Trachea (tissue), 1 donor: ENCODE results near the gene CITED4.

GRCh38 chr1:40861979-40862852, at the start of gene CITED4:
CITED4 (minus strand) TSS chr1:40862363.
- PRO-cap: bidirectional peak, plus-strand start at chr1:40862571, minus-strand start at chr1:40862363

GRCh38 chr1:40868101-40868828, 6.1 kb upstream of the CITED4 start:
- PRO-cap: no peak

GRCh38 chr1:40872297-40872723, 10.1 kb upstream of the CITED4 start:
- PRO-cap: no peak

DNA sequence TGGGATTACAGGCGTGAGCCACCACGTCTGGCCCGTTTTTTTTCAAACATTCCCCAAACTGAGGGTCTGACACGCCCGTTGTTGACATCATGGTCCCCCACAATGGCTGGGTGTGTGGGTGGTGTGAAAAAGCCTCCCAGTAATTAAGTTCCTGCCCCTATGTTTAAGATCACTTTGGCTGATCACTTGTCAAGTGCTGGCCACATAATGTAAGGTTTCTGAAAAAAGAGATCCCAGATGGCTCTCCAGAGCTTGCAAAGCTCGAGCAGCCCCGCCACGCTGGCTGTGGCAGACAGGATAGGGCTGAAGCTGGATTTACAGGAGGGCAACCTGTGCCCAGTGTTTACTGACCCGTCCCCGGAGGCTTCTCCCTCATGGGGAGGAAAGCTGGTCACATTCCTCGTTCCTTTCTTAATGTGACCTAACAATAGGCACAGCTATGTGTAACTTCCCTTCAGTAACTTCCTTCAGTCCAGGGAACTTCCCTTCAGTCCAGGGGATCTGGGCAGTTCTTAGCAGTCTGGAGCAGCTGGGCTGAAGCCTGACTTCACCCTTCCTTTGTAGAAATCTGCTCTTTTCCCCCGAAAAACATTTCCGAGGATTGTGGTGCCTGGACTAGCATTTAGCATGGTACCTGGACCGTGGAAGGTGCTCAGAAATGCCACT, 7.8 kb downstream of the SLFNL1 start:
- PRO-cap: bidirectional peak, plus-strand start at position 508 of the sequence, minus-strand start at position 370 of the sequence

DNA sequence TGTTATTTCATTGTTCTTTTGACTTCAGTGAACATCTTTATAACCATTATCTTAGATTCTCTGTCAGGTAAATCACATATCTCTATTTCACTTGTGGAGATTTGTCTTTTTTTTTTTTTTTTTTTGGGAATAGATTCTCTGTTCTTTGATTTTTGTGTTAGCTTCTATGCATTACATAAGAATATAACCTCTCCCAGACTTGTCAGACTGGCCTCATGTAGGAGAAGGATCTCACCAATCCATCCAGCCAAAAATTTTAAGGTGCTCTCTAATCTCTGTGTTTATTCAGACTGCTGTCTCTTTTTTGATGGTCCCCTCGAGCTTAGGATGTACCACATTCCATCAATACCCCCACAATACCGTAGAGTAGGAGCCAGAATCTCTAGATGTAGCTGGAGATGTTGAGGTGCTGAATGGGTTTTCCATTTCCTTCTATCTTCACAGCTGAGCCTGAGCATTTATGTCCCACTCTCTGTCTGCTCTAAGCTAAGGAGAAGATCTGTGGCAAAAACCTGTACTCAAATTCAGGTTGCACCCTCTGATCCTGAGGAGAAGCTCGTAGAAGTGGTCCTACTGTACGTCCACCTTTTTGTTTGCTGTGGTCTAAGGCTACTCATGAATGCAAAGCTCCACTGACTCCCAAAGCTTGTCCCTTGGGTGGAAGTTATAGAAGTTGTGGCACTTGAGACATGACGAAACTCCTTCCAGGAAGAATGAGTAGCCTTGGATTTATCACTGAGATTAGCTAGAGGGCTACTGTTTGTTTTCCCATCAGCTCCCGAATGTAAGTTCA, 73.4 kb downstream of the SCMH1 start:
- PRO-cap: no peak

DNA sequence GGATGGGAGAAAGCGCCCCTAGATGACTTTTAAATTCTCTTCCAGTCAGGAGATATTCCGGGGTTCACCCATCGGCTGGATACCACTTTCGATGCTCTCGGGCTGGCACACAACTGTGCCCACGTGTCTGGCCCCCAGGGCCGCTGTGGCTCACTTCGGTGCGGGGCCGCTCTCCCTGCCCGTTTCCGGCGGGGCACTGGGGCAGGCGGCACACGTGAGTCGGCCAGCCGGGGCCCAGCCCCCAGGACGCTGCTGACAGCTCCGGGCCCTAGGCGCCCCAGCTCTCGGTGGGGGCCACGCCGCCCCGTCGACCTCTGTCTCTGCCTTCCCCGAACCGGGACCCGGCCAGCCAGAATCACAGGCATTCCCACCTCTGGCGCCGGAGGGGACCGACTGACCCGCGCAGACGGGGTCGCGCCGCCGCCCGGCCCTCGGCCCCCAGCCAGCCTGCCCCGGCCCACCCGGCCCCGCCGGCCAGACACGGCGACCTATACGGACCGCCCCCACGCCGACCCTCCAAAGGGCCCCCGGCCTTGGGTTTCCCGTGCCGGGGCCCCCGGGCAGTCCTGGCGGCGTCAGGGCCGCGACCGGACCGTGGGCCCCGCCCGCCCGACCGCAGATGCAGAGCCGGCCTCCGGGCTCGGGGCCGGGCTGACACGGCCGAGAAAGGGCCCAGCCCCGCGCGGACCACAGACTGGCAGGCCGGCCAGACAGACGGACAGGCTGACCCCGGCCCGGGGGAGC, 720 bp downstream of the SCMH1 start:
- PRO-cap: bidirectional peak, plus-strand start at position 182 of the sequence, minus-strand start at position 187 of the sequence

- PRO-cap: no peak
These were observed 118.0 kb upstream of the SCMH1 start for GRCh38 chr1:41360031-41360627.

DNA sequence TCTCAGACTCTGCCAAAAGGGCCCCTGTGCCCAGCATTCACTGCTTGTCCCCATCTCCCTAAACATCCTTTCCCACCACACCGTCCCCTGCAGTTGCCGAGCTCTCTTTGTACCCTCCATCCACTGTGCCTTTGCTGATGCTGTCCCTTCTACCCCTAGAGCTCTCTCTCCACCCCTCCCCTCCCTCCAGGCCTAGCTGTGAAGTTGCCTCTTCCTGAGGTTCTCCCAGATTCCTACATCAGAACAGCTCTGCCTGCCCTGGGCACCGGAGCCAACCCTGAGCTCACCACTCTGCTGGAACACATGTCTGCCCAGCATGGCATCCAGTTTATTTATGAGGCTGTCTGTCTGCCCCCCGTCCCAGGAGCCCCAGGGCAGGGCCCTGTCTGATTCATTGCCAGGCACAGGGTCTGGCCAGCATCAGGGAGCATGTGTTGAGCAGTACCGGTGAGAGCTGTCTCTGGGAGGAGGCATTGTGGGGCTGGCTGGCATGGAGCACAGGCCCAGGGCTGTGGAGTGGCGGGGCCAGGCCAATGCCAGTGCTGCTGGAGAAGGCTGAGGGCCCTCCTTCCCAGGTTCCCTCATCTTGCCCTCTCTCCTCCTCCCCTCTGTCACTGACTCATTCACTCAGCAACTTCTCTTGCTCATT, 28.8 kb downstream of the EDN2 start:
- PRO-cap: no peak

DNA sequence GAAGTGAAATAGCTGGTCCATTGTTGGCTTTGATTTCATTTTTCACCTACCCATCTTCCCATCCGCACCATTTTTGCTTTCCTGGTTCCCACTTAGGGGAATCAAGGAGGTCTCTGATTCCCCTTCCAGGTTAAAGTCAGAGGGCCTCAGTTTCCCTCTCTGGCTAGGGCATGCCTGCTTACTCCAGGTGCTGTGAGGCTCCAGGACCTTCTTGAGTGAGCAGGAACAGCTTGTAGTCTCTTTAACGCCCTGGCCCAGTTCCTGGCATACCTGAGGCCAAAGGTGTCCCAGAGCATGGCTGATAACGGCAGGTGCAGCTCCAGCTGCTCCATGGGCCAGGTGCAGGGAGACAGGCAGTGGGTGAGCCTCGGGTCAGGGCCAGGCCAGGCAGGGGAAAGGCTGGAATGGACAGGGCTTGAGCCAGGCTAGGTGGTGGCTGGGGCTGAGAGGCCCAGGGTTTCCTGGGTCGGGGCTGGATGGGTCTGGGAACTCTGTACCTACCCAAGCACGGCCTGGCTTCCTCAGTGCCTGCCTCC, 18.4 kb downstream of the EDN2 start:
- PRO-cap: no peak

GRCh38 chr1:41474440-41475260, 9.8 kb downstream of the EDN2 start:
- PRO-cap: no peak

DNA sequence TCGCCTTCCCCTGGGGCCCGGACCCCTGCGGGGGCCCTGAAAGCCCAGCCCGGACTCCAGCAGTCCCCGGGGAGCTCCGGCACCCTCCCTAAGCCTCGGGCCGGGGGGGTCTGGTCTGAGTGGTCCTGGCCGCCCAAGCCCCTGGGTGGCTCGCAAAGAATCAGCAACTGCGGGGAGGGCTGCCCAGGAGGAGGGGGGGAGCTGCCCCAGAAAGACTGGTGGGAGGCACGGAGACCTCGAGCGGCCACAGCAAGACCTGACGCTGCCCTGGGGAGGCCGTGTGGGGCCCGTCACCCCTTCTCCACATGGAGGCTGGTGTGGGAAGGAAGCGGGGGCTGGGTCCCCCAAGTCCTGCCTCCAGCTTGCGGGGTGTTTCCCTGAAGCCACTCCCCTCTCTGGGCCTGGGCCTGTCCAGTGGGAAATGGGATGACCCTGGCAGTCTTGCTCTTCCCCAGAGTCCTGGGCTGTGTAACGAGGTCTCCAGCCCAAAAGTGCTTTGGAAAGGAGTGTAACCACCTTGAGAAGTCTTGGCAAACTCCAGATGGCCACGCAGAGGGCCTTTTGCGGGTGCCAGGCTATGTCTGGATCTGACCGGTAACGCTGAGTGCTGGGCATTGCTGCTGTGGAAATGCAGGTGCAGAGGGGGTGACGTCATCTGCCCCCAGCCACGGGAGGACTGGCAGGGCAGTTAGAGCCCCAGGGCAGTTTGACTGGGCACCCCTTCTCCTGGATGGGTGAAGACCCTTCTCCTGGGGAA, 12.2 kb upstream of the EDN2 start:
- PRO-cap: no peak

DNA sequence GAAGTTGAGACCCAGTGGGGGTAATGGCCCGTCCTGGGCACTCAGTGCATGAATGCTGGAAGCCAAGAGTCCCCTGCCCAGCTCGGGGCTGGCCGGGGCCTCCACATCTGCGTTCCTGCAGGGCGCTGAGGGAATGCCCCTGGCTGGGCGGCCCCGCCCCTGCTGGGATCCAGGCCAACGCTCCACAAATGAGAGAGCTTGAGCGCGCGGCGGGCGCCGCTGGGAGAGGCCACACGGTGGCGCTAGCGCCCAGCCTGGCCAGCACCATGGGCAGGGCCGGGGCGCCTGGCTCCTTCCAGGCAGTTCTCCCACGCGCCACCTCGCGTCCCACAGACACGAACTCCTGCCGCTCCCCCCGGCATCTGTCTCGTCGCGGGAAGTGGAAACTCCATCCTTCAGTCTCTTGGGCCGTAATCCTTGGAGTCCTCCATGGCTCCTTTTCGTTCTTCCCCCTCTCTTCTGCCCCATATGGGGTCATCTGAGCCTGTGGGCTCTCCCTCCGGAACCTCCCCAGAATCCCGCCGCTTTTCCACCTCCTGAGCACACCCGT, 31.6 kb upstream of the EDN2 start:
- PRO-cap: bidirectional peak, plus-strand start at position 361 of the sequence, minus-strand start at position 117 of the sequence

GRCh38 chr1:41553737-41554710, 69.5 kb upstream of the EDN2 start:
- PRO-cap: no peak

DNA sequence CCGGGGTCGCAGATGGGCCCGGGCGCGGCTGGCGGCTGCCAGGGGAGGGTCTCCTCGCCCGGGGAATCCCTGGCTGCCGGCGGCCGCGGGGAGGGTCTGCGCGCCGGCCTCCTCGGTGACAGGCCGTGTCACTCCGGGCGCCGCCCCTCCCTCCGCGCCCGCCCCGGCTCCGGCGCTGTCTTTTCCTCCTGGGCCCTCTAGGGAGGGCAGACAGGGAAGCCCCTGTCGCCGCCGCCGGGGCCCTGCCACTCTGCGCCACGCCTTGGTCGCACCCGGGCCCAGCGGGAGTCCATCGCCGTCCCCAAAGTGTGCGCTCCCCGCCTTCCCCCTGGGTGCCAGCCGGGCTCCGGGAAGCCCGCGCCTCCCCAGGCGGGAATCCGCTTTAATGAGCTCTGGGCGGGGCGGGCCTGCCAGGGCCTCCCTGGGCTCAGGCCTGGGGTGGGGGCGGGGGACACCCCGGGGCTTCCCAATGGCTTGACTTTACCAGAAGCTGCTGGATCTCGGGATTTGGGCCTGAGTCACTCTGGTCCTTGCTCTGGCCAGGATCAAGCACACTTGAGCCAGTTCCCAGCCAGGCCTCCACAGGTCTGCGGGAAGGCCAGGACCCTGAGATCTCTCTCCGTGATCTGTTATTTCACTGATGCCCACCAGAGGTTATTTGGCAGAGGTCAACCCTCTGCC, 178.2 kb upstream of the EDN2 start:
- PRO-cap: bidirectional peak, plus-strand start at position 563 of the sequence, minus-strand start at position 384 of the sequence

- PRO-cap: no peak
These were observed 180.8 kb upstream of the EDN2 start for GRCh38 chr1:41665082-41665889.

- PRO-cap: no peak
These were observed 187.9 kb upstream of the EDN2 start for GRCh38 chr1:41672094-41673052.

DNA sequence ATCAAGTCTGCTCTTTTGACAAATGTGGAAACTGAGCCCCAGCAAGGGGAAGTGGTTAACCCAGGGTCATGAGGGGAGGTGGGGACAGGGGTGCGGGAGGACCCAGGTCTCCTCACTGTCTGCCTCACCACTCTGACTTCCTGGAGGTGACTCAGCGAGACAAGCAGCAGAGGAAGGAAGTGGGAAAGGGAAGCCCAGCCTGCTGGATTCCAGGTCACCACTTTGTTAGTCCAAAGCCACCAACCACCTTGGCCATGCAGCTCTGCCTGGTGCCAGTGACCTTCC, 199.5 kb upstream of the EDN2 start:
- PRO-cap: no peak

DNA sequence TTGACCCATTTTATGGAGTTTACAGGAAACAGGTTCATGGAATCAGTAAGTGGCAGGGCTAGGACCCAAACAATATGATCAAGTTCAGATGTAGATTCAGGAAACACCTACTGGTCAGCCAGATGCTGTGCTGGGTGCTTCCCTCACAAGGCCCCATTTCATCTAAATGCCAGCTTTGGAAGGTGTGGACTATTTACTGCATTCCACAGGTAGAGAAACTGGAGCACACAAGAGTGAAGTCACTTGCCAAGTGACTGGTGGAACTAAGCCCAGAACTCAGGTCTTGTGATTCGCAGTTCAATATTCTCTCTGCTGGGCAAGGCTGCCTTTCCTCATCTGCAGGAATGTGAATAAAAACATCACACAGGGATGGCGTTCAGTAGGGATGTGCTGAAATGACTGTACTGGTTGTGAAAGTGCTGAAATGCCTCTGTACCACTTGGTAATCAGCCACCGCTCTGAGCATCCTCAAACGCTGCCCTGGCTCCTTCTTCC, 145.7 kb downstream of the HIVEP3 start:
- PRO-cap: no peak

DNA sequence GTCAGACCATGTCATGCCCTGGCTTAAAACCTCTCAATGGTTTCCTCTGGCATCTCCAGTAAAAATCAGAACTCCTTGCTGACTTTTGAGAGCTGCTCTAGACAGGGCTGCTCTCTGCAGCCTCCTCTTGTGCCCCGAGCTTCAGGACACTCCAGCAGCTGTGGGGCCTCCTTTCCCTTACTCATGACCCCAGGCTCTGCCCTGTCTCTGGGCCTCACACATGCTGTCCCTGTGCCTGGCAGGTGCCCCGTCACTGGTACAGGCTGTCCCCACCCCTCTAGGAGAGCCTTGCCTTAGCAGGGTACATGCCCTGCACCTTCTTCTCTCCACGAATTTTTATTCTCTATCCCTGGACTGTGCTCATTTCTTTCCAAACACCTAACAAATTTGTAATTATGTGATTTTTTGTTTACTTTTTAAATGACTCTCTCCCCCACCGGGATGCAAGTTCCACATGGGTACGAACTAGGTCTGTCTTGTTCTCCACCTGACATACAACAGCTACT, 43.2 kb downstream of the HIVEP3 start:
- PRO-cap: no peak

- PRO-cap: no peak
These were observed 27.6 kb downstream of the HIVEP3 start for GRCh38 chr1:41890755-41891909.